ENCODE measurements around a stretch of chr1.

DNA sequence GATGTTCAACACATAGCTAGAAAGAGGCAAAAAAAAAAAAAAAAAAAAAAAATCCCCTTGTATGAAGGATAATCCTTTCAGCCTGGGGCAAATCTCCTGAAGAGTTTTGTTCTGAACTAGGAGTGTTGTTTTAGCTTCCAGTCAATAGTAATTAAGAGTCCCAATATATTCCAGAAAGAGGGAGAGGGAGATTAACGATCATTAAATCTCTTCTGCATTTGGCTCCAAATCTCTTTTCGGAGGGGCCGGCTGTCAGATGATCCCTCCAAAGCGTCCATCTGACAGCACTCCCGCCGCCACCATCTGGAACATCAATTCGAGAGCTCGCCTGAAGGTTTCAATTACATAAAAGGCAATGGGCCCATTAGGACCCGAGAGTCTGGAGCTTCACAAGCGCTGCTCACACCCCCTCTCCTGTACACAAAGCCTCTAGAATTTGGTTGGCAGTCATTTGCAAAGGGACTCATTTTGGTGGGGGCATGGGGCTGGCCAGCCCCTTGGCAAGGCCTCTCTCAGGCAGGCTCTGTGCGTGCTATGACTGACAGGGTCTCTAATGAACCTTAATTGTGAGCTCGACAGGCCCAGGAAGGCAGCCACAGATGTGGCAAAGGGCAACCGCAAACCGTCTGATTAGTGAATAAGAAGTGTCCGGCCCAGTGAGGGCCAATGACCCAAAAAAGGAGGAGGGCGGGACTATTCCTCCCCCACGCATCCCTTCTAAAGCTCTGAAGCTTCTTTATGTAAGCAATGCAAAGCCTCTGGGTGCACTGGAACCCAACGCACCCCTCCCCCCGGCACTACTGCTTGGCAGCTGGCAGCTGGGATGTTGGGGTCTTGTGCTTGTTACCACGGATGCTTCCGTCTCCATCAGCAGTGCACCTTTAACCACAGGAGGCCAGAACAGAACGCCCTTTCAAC lies 79.6 kb downstream of the CAPZB start:
- PRO-cap, 10 experiments, result no peak in any of the 10 experiments

GRCh38 chr1:19462902-19463916 lies 22.1 kb downstream of the CAPZB start:
- PRO-cap, 10 experiments, result no peak in any of the 10 experiments

- PRO-cap, 10 experiments, result no peak in any of the 10 experiments
Observed at GRCh38 chr1:19481712-19482250, 3.6 kb downstream of the CAPZB start.

- PRO-cap, 10 experiments, result no peak in any of the 10 experiments
Observed at GRCh38 chr1:19506867-19507323, 21.6 kb upstream of the CAPZB start.

DNA sequence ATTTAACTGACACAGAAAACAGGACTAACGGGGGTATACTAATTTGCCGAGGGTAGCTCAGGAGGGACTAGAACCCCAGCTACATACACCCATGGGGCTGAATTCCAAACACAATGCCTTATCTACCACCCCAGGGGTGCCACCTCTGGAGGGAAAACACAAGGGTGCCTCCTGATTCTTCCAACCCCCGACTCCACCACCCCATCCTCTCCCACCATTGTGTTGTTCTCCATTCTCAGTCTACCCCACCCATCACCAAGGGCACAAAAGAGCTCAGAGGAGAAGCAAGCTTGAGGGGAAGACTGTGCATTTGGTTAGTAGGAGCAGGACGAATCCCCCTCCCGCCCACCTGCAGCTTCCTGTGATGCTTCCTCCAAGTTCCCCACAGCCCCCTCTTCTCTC lies 22.0 kb upstream of the CAPZB start:
- PRO-cap, 10 experiments, result no peak in any of the 10 experiments

GRCh38 chr1:19533609-19534032 lies 48.3 kb upstream of the CAPZB start:
- PRO-cap, 10 experiments, result no peak in any of the 10 experiments

DNA sequence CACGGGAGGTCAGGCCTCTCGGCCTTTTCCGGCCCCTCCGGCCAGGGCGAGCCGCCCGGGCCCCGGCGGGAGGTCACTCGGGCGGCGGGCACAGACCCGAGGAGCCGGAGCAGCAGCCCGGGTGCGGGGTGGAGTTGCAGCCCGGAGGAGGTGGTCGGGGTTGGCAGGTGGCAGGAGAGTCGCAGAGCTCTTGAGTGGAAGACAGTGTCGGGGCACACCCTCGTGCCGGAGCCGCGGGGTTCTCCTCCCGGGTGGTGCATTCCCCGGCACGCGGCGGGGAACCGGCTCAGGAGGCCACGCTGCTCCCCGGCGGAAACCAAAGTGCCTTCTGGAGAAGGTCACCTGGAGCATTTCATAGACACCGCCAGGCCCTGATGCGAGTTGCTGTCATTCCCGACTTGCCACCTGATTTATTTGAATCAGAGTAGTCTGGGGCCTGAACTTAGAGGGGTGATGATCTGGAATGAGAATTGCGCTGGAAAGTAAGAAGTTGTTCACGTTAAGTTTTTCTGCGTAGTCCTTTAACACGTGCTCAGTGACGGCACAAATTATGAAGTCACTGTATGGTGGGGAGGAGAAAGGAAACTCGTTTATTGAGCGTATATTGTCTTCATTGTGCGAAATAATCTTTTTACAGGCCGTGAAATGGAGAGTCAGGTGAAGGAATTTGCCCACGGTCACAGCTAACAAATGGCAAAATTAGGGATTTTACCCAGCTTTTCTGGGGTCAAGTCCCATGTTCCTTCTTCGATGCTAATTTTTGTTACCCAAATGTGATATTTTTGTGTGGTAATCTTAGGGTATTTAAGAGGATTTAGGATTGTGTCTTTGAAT lies 635 bp downstream of the MICOS10 start:
- PRO-cap, 10 experiments, result peak in 6 of 10 experiments; most common plus-strand start position 269 of the sequence (in 3); most common minus-strand start position 330 of the sequence (in 2)

- PRO-cap, 10 experiments, result peak in 3 of 10 experiments; most common plus-strand start chr1:19643381 (in 3)
Observed at GRCh38 chr1:19642969-19643452, 1.1 kb upstream of the NBL1 start.

DNA sequence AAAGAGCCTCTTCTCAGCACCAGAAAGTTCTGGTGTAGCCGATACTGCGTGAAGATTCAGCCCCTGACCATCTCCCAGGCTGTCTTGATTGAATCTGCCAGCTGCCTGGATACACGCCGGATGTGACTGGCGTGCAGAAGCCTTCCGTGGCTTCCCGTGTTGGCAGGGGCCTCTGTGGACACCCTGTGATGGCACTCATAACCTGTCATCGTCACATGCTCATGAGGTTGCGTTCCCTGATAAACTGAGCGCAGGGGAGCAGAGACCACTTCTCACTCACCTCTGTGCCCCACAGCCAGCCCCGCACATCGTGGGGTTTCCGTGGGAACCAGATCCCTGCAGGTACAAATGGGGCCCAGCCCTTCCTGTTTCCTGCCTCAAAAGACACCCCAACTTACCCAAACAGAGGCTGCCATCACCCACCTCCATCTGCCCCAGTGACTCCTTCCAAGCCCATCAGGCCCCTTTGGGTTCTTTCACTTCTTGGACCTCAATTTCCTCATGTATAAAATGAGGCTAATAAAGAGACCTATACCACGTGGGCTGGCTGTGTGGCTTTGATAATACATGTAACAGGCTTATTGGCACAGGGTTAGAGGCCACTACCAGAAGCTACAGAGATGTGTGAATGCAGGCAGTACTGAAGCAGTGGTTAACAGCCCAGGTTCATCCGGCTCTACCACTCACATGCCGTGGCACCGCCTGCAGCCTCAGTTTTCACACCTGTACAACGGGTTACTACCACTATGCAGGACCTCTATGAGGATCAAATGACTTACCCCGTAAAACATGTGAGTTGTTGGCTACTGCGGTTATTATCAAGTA lies 23.5 kb downstream of the HTR6 start:
- PRO-cap, 10 experiments, result no peak in any of the 10 experiments

DNA sequence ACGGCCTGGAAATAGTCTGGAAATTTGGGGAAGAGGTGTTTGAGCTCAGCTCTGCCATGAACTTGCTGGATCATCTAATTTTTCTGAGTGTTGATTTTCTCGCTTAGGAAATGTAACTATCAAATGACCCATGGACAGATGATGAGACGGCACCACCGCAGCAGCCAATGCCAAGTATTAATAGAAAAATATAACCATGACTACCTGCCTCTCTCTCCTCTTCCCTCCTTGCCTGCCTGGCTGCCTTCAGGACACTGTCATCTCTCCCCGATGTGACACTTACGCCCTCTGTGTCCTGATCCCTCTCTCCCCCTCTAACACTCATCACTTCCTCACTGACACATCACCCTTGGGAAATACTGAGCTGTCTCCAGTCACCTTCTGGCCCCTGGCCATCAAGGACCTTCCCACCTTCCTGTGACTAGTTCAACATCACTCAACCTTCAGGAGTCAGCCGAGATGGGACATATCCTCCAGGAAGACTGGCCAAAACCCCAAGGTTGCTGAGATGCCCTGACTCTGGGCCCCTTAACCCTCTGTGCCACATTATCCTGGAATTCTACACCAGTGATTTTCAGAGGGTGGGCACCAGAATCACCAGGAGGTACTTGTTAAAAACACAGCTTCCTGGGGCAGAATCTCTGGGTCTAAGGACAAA lies 49.2 kb downstream of the TMCO4 start:
- PRO-cap, 10 experiments, result peak in 1 of 10 experiments; most common plus-strand start position 435 of the sequence (in 1); most common minus-strand start position 256 of the sequence (in 1)

- PRO-cap, 10 experiments, result no peak in any of the 10 experiments
Observed at GRCh38 chr1:19755595-19756041, 44.1 kb downstream of the TMCO4 start.

DNA sequence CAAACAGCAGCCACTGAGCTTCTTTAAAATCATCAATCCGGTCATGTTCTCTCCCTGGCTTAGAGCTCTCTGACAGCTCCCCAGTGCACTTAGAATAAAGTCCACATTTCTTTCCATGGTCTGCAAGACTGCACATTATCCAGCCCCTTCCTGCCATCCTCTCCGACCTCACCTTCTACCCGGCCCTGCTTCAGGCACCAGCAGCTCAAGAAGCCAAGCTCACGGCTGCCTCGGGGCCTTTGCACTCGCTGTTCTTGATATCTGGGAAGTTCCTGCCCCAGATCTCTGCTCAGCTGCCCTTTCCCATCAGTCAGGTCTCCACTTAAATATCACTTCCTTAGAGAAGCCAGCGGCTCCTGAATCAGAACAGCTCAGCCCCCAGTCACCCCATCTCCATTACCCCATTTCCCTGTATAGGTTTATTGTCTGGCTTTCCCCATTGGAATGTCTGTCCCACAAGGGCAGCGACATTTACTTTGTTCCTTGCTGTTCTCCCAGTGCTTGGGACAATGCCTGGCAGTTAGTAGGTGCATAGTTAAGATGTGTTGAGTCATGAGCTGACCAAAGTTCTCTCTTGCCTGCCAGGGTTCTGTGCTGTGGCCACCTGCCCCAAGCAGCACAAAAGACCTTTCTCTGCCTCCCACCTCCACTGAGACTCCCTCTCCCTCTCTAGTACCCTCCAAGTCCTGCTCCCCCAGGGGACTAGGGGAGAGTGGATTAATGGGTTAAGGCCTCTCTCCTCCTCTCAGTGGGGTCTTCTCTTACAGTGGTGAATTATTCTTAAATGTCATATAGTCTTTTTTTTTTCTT lies 40.1 kb downstream of the TMCO4 start:
- PRO-cap, 10 experiments, result no peak in any of the 10 experiments

DNA sequence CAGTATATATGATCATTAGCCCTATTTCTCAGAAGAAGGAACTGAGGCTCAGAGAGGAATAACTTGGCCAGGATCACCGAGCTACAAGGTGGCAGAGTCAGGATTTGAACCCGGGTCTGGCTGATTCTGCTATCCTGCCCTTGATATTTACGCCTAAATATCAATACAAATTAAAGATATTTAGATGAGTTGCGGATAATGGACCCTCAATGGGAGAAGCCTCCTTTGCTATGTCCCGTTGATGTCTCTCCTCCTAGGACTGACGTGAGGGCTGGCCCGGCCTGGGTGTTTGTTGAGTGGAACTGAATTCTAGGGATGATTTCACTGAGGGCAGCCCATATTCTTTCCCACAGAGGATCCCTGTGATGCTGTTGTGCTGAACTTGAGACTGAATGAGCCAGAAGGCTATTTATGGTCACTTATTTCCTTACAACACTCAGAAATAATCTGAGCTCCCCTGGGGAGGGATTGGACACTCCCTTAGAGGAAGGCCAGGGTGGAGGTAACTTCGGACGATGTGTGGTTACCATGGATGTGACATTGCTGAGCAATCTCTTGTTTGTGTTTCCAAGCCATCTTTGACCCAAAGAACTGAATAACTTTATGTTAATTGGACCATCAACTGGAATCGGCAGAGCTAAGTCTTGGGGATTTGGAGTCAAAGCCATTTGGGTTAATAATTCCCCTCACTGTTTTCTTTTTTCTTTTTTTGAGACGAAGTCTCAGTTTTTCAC lies 5.0 kb upstream of the TMCO4 start:
- PRO-cap, 10 experiments, result peak in 1 of 10 experiments; most common minus-strand start position 261 of the sequence (in 1)

- PRO-cap, 10 experiments, result no peak in any of the 10 experiments
Observed at GRCh38 chr1:19819580-19820031, 4.5 kb upstream of the RNF186 start.

- PRO-cap, 10 experiments, result no peak in any of the 10 experiments
Observed at GRCh38 chr1:20008606-20008967, 29.2 kb upstream of the PLA2G2A start.

- PRO-cap, 10 experiments, result no peak in any of the 10 experiments
Observed at GRCh38 chr1:20034973-20035618, 34.9 kb upstream of the PLA2G5 start.

- PRO-cap, 10 experiments, result no peak in any of the 10 experiments
Observed at GRCh38 chr1:20093714-20094420, 23.9 kb downstream of the PLA2G5 start.

- PRO-cap, 10 experiments, result peak in 4 of 10 experiments; most common plus-strand start chr1:20153438 (in 1); most common minus-strand start chr1:20153267 (in 3)
Observed at GRCh38 chr1:20152755-20153547, 13.8 kb downstream of the PLA2G2F start.

DNA sequence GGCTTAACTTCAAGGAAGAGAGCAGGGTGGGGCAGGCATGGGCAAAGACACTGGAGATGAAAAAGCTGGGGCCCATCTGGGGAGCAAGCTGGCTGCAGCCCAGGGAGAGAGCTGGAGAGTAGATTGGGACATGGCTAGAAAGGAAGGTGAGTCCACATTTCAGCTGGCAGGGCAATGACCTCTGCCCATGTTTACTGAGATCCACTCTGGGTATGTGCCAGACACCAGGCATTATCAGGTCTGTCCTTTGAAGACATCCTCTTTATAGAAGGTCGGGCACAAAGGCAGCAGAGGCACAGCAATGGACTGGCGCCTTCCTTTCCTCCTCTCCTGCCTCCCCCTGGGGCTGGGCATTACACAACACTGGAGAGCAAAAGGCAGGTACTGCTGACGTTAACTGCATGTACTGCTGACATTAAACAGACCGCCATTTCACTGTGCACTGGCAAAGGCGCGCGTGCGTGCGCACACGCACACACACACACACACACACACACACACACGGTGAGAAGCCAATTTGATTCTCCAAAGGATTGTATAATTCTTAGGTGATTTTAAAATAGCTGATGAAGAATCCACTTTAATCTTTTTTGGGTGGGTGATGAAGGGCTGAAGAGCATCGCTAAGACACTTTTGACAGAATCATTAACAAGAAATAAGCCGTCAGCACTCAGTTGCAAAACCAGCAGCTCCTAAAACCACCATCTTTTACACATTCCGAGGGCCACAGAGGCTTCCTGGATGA lies 2.0 kb upstream of the UBXN10 start:
- PRO-cap, 10 experiments, result peak in 2 of 10 experiments; most common plus-strand start position 265 of the sequence (in 1); most common minus-strand start position 332 of the sequence (in 1)

DNA sequence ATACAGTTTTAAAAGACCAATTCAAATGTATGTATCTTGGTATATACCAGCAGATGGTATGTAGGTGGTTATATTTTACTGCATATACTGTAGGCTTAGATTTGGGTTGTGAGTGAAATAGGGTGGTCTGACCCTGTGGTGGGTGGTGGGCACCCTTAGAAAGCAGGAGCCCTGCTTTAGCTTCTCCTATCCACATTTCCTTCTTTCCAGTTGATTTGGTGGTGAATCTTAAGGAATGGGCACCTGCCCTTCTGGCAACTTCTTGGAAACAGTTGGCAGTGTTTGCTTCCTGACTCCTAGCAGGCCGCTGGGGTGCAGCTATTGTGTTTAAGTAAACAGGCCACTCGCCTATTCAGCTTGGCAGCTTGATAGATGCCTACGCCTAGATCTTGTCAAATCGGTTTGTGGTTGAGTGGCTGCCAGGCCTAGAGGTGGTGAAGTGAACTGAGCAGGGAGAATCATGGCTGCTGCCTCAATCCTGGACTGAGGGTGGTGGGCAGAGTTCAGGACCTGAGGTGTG lies 678 bp upstream of the PLA2G2C start:
- PRO-cap, 10 experiments, result peak in 4 of 10 experiments; most common plus-strand start position 395 of the sequence (in 2); most common minus-strand start position 270 of the sequence (in 4)